ENCODE measurements around a stretch of chr6.

GRCh38 chr6:134372778-134373166 is 54.9 kb upstream of the SGK1 start:
- PRO-cap, result no peak

GRCh38 chr6:134422536-134423364 is 104.8 kb upstream of the SGK1 start:
- PRO-cap, result no peak

GRCh38 chr6:134460841-134461369 is 143.0 kb upstream of the SGK1 start:
- PRO-cap, result no peak

GRCh38 chr6:134467232-134467590 is 149.3 kb upstream of the SGK1 start:
- PRO-cap, result no peak

DNA sequence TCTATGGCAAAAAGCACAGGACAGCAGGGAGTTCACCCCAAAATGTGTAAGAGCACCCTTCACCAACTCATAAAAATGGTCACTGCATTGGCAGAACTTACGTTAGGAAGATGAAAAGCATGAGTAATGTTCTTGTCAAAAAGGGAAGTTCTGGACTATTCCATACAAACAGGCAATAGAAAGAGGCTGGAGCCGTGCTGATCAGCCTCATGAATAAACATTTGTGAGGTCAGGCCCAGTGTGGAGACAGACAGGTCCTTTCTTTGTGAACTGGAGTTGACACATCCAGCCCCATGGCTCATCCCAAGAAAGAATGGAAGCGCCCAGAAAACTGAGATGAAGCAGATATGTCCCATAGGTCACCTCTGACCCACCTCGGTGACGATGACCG is 275.9 kb upstream of the SGK1 start:
- PRO-cap, result no peak

GRCh38 chr6:134689261-134689547 is 260.7 kb downstream of the ALDH8A1 start:
- PRO-cap, result no peak

DNA sequence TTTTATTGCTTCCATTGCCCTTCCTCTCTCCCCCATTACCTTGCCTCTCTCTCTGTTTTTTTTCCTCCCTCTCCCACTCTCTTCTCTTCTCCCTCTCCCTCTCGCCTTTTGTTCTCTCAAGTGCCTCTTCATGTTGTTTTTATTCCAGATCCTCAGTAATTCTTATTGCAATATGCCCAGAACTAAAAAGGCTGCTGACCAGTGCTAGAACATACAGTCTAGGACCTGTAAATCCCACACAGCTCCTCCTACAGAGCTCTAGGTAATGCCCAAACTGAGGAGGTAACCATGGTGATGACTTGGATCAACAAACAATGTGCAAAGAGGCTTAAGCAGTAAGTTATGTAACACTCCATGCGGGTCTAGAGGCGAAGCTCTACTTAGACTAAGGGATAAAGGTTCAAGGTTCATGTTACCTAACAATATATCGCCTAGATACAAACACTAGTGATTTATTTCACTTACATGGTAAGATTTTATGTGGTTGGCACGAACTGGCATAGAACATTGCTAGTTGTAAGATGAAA is 242.6 kb downstream of the ALDH8A1 start:
- PRO-cap, result unidirectional peak, plus-strand start at position 348 of the sequence

GRCh38 chr6:135021931-135022892 is 32.4 kb downstream of the HBS1L start:
- PRO-cap, result no peak

GRCh38 chr6:135037085-135037618 is 17.5 kb downstream of the HBS1L start:
- PRO-cap, result no peak

- PRO-cap, result no peak
These were observed 7.6 kb downstream of the MYB start for GRCh38 chr6:135188350-135189464.

DNA sequence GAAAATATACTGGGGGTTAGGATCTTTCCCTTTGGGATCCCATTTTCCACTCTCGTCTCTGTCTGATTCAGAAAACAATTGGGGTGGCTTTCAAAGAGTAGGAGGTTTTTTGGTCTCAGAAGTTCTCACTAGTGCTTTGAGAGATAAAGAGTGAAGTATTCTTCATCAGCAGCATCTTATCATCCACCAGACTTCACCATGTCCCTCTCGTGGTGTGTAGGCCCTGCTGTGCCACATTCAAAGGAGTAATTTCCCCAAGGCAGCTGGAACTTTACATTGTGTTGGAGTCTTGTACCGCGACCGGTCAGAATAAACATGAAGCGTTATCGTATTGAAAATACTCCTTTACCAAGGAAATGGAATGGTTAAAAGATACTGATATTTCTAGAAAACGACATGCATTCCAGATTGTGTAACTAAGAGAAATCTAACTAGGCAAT is 10.6 kb downstream of the MYB start:
- PRO-cap, result no peak

- PRO-cap, result no peak
These were observed 36.3 kb downstream of the MYB start for GRCh38 chr6:135217054-135218216.

GRCh38 chr6:135398659-135399356 is 98.7 kb downstream of the AHI1 start:
- PRO-cap, result no peak

- PRO-cap, result no peak
These were observed 21.1 kb upstream of the PDE7B start for GRCh38 chr6:135830345-135830796.

DNA sequence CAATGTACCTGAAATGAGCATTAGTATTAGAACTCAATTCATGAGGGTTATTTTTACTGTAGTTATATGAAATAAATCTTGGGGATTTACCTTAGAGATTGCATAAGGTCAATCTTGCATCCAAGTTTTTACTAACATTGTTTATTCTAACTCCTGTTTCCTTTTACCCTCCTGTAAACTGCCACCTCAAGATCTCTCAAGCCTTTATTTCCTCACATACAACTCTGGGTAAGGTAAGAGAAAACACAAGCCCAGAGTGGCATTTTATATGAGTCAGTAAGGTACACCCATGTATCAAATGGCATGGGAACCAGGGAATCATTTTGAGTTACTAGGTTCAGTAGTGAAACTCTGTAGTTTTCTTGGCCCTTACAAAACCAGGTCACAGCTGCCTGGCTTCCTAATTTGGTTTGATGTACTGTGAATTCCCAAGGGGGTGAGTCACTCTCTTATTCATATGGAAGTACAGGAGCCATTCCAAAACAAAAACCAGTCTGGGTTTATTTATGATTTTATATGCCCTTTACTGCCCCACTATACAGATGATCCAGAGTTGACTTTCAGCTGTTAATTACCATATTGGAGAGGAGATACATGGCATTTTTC is 70.6 kb downstream of the PDE7B start:
- PRO-cap, result no peak

DNA sequence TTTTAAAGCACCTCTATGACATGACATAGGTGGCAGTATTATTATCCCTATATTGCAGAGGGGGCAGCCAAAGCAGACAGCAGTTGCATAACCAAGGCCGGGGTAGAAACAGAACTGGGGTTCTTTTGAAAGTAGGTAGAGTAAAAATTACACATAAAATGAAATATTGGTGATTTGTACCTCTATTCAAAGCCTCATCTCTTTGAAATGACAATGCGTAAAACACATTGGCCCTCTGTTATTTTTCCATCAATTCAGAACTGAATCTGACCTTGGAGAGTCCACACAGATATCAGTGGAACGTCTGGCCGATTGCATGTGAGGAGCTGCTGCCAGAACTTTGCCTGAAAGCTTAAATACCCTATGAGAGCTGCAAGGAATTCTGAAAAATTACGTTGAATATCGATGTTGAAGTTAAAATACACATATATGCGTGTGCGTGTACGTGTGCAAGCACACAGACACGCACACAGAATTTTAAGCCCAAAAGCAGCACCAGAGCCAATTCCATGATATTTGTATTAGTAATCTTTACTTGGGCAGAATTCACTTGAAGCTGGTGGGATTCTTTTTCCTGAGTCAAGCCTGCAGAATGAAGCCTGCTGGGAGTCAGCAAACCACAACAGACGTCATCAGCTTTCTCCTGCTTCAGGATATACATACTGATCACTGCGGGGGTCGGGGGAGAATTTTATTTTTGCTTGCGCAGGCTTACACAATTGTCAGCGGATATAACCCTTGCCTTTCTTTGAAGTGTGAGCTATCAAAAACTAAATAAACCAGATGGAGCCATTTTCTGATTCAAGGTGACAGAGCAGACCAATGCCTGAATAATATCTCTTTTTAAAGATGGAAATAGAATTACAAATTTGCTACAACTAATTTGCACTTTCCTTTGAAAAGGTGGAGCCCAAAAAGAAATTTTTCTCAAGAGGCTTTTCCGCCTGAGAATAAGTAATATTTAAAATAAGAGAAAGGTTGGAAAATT is 163.4 kb downstream of the PDE7B start:
- PRO-cap, result no peak

- PRO-cap, result no peak
These were observed 1.9 kb upstream of the MTFR2 start for GRCh38 chr6:136251856-136252528.

DNA sequence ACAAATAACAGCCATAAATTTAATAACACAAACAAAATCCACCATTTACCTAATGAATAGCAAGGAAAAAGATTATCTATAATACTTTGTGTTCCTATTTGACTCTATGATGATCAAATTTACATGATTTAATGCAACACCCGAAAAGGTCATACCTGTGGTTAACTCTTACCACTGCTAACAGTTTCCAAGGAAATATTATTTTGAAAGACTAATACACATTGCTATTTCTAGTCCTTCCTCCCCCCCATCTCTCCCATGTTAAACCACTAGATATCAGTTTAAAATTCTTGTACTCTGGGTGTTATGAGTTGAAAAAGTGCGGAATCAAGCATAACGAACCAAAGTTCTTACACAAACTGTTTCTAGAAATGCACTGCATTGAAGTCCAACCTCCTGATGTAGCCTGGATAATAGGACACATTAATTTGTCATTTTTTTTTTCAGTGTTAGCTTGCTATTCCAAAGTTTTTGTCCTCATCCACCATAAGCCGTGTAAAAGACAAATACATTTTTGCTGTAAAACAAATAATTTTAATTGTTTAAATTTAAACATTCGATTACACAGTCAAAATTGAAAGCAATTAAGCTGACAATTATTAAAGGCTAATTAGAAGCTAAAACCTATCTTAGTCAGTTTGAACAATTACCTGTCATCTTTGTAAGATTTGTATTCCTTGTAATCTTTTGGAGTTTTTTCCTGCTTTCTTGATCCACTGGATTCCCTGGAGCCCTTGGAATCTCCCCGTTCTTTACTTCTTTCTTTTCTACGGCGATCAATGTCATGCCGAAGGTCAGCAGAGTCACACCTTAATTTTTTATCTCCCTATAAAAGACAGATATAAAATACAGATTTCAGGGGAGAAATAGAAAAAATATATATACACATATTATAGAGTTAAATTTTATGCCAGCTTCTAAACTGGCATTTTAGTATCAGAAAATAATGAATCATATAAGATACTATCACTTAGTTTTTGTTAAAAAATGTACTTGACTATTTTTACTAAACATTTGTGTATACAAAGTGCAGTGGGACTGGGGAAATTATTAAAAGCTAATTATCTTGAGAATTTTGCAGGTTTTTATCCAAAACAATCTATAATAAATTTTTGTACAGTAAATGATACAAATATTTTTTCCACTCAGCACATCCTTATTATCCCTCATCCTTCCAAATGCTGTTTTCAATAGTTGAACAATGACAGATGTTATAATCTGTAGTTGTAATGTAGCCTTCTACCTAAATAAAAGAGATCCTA is 19.1 kb upstream of the MTFR2 start:
- PRO-cap, result no peak

- PRO-cap, result unidirectional peak, minus-strand start at chr6:136276143
These were observed 13.4 kb downstream of the BCLAF1 start for GRCh38 chr6:136276012-136276970.

DNA sequence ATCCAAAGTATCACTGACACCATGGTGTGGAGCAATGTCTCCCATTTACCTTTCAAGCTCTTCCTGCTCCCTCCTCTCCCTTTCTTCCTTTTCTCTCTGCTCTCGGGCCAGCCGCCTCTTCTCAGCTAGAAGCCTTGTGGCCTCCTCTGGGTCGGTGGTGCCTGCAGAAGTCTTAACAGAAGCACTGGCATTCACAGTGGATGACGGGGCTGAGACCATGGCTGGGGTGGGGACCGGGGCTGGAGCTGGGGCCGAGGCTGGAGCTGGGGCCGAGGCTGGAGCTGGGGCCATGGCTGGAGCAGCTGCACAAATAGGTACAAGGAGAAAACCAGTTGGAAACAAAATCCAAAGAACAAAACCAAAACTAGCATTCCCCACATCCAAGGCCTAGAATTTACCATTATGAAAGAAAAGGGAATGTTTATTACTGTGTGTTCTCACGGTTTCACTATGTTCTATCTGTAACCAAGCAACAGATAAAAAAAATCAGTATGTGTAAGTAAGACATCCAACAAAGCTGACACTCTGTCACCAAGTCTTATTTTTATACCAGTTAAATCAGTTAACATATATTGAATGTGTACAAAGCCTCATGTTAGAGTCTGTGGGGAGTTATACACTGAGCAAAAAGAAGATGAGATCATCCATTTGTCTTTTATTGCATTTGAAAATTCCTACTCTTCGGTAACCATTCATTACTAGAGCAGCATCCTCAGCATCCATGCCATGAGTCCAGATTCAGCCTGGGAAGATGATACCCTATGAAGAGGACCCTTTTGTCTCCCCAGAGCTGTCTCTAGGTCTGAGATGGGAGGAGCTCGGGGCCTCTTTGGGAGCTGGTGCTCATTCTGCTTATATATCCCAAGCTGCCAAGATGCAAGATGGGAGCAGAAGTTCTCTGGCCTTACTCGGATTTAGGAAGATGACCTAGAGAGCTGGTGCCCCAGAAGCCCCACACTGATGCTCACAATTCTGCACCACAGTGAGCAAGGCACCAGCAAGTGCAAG is 73.1 kb upstream of the BCLAF1 start:
- PRO-cap, result no peak